Subcutaneous preadipocyte (primary cell): Measurements from ENCODE around the genes FAM3C, CADPS2, ASB15 and GRM8.

DNA sequence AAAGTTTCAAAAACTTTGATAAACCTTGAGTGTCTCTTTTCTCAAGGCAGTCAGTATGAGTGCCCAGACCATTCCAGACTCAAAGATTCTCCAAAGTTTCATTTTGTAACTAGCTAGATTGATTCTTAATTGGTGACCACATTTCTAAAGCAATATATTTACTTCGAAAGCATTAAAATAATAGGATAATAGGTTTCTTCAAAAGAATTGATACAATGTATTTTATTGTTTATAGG is 1.6 kb downstream of the CPED1 start:
- CAGE, long polyA plus RNA = no peak

DNA sequence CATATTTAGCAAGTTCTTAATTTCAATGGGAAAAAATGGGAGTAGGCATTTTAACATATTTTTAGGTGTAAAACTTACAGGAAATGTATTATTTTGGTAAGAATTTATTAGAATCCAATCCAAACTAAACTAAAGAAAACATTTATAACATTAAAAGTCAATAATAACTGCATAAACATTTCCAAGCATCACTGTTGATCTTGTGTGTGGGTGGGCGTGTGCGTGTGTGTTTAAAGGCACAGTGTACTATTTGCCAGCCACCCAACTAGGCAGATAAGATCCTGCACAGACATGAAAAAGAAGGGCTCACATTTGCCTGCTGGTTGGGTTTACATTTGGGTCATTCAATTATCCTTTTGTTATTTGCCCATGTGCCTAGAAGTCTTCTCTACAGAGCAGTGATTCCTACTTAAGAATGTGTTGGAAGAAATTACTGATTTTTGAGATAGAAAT is 31.0 kb upstream of the WNT16 start:
- CAGE, long polyA plus RNA = no peak

DNA sequence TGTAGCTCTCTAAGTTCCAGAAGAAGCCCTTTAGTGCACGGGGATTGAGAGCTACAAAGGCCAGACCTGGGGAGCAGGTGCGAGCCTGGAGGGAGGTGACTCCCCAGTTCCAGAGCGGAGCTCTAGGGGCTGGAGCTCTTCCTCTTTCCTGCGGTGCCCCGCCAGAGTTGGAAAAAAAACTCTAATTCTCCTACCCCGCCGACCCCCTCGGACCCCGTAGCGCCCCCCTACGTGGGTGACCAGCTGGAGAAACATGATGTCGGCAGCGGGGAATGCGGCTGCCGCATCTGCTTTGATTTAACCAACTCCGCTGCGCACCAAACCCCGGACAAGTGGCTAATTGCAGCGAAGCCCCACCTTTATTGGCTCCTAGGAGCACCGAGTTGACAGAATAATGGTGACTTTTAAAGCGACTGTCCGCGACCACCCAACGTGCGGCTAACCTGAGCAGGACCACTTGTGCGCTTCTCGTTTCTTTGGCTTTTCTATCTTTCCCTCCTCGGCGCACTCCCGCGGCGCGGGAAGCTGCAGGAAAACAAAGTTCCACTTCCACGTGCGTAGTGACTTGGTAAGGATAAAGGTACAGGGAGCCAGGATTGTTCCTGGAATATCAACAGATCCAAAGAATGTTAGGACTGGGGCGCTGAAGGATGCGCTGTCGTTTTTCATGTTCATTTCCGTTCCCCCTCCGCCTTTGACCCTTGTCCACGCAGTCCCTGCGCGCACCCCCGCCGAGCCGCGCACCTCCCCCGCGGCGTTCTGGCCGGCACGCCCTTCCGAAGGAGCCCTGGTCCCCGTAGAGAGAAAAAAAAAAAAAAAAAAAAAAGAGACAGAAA is 1.3 kb downstream of the WNT16 start:
- CAGE, long polyA plus RNA = no peak

DNA sequence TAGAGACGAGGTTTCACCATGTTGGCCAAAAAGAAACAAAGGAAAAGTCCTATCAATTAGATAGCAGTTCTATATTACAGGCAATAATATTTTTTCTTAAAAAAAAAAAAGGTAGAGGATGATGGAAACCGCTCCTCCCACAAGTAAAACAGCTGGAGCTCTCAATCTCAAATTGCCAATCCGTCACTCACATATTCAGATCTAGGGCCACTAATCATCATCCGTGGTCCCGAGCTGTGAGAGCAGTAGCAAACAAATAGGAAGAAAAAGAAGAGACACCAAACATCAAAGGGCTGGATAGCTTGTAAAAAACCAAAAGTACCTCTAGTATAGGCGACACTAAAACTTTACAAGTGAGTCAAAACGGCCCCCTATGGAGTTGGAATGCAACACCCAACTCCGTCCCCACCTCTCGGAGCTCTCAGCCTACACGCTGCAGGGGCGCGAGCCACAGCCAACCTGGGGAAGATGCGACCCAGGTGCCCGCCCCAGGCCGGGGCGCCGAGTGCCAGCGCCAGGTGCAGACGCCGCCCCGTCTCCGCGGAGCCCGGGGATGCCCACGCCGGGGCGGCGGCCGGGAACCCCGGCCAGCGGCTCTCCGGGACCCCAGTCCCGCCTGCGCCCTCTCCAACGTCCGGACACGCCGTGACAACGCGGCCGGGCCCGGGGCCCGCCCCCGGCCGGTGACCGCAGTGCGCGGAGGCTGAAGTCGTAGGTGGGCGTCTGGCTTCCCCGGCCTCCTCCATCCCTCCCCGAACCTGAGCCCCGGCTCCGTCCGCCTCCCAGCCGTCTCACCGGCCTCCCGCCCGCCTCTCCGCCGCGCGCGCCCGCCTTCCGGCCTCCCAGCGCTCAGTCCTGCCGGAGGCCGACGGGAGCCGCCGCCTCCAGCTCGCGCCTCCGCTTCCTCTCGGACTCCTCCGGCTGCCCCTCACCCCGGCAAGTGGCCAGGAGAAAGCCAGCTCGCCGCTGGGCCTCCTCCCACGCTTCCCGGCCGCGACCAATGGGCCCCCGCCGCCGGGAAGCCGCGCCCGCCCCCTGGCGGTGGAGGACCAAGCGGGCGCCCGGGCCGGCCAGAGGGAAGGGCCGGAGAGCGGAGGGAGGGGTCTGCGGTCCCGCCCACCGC is at the start of gene FAM3C:
TSS of gene FAM3C (minus strand) at position 942 of the 1,123 bp plus-strand sequence.
- CAGE, long polyA plus RNA = no peak

DNA sequence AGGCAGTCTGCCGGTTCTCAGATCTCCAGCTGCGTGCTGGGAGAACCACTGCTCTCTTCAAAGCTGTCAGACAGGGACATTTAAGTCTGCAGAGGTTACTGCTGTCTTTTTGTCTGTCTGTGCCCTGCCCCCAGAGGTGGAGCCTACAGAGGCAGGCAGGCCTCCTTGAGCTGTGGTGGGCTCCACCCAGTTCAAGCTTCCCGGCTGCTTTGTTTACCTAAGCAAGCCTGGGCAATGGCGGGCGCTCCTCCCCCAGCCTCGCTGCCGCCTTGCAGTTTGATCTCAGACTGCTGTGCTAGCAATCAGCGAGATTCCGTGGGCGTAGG is 20.3 kb downstream of the FEZF1 start:
- CAGE, long polyA plus RNA = no peak

- CAGE, long polyA plus RNA = no peak
These were observed 68.8 kb downstream of the CADPS2 start for GRCh38 chr7:122817392-122817922.

GRCh38 chr7:122828662-122829339 is 57.5 kb downstream of the CADPS2 start:
- CAGE, long polyA plus RNA = no peak

GRCh38 chr7:122886357-122887113 is at the start of gene CADPS2:
CADPS2 (minus strand) TSS chr7:122886460.
- CAGE, long polyA plus RNA = no peak

DNA sequence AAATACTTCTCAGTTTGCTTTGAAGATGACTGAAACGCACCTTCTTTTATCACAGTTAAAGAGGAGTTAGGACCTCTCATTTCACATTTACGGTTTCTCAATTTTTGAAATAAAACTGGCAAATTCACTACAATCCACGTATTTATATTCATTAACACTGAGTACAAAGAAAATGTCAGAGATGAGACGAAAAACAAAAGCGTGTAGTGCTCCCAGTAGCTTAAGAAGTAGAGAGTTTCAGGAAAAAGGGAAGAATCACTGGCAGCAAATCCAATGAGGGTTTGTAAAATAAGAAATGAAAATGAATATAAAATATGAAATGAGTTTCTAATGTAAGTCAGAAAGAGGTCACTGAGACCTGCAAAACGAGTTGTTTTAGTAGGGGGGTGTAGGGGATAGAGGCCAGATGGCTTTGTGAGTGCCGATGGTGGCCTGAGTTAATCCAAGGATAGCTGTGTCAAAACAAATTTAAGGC is 906 bp upstream of the ASB15 start:
- CAGE, long polyA plus RNA = no peak

- CAGE, long polyA plus RNA = no peak
These were observed at the start of gene ASB15 for GRCh38 chr7:123601329-123602090. ASB15 (plus strand) TSS chr7:123601821.

DNA sequence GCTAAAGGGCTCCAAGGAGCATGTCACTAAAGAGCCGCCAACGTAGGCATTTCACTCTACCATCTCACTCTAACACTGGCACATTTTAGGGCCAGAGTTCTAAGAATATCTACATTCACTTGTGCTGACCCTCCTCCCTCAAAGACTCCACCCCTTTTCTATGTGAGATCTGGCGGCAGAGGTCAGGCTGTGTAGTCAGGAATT is 18.0 kb downstream of the LMOD2 start:
- CAGE, long polyA plus RNA = no peak

GRCh38 chr7:123683070-123683825 is 27.6 kb downstream of the LMOD2 start:
- CAGE, long polyA plus RNA = no peak

DNA sequence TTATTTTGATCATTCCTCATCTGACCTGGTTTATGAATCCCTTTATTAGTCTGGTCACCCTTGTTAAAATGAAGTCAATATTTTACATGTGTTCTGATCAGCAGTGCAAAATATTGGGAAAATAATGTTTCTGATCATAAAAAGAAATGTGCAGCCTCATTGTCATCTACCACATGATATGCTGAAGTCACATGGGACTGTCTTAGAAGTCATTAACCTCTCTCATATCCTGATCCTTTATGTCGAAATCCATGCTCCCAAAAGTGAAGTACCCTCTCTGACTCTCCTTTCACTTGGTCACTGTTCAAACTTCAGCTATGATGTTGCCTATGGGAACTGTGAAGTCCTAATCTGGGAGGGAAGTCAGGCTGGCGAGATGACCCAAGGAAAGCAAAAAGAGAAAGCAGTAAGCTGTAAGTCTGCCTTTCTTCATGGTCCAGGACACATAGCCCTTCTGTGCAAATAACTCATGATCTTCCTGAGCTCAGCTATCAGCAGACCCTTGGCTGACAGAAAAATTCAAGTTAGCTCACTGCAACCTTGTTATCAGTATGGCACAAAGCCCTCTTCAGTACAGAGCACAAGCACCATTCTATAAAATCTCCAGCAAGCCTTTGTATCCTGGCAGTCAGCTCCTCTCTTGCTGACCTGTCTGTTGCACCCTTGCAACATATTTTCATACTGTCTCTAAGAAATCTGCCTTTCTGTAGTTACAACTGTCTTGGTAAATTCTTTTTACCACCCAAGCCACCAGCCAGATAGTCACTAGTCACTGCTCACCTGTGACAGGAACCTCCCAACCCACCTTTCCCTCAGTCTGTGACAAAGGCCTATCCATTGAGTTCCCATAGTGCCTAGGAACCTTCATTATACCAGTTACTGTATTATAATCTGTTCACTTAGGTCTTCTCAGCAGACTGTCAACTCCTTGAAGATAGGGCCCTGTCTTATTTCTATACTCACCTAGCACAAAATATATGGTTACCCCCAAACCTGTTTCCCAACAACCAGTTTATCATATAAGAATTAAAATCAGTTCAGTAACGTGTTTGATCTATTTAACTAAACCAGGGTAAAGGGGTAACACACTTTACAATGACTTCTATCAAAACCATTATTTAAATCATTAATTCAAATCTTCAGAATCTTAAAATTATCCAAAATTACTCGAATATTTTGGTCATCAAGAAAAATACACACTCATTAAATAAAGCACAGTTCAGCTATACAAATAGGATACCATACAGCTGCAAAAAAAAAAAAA is 29.3 kb downstream of the WASL start:
- CAGE, long polyA plus RNA = no peak

- CAGE, long polyA plus RNA = no peak
These were observed 1.7 kb downstream of the WASL start for GRCh38 chr7:123746996-123747587.

DNA sequence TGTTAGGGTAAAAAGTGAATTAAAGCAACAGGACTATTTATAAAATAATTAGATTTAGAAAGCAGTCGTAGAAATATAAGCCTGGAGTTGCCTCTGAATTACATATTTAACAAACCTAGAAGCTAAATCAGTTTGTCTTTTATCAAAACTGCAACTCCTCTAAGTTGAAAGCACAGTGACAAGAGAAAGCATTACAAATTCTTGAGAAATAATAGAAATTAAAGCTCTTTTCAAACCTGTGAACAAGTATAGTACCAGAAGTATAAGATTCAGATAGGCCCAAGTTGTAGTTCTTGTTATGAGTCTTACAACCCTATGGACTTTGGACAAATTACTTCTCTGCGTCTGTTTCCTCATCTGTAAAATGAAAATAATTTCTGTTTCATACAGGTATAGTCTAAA is 1.5 kb upstream of the WASL start:
- CAGE, long polyA plus RNA = no peak

DNA sequence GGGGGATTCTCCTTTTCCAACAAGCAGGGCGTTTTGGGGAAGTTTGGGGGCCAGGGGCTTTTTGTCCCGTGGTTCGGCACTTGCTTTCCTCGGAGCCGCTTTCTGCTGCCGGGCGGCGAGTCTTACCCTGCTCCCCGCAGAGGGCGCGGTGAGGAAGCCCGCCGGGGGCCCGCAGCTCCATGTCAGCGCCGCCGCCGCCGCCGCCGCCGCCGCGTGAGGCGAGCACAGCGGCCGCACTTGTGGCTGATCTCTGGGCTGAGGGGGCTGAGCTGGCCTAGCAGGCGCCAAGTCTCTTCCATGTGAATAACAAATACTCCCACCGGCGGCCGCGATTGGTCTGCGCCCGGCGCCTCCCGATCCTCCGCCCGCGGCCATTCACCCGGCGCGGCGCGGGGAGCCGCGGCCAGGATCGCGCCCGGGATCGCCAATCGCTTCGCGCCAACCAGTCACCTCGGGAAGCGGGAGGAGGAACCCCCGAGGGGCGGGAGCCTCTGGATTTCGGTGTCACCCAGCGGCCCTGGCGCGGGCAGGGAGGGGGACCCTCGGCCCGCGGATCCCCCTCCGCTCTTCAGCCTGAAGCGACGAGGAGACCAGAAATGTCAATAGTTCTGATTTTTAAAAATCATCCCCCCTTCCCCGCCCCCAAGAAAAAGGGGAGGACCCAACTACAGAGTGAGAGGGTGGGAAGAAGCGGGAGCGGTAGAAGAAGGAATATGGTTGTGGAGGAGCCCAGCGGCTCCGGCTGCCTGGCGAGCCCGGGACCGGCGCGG is at the start of gene GRM8:
TSS of gene GRM8 (minus strand) at position 271 of the 770 bp plus-strand sequence.
- CAGE, long polyA plus RNA = no peak

GRCh38 chr7:127388322-127389215 is 3.9 kb downstream of the ZNF800 start:
- CAGE, long polyA plus RNA = no peak

DNA sequence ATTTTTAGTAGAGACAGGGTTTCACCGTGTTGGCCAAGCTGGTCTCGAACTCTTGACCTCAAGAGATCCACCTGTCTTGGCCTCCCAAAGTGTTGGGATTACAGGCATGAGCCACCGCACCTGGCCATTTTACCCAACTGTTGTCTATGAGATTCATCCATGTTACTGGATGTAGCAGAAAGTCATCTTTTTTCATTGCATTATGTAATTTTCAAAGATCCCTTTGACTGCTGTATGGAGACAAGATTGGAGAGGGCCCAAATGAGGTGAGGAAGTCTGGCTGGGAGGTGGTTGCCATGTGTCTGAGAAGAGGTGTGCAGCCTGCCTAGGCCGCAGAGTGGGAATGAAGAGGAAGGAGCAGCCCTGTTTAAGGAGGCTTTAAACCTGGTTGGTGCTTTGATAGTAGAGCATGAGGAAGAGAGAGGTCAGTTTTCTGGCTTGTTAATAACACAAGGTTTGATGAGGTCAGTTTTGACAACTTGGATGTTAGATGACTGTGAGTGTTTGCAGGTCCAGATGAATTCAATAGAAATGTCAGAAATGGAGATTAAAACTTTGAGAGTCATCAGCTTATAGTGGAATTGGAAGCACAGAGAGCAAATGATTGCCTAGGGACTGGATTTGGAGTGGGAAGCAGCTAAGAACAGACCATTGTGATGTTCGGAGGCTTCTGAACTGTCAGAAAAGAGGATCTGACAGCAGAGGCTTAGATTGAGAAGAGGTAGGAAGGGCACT is 58.3 kb downstream of the LRRC4 start:
- CAGE, long polyA plus RNA = no peak

DNA sequence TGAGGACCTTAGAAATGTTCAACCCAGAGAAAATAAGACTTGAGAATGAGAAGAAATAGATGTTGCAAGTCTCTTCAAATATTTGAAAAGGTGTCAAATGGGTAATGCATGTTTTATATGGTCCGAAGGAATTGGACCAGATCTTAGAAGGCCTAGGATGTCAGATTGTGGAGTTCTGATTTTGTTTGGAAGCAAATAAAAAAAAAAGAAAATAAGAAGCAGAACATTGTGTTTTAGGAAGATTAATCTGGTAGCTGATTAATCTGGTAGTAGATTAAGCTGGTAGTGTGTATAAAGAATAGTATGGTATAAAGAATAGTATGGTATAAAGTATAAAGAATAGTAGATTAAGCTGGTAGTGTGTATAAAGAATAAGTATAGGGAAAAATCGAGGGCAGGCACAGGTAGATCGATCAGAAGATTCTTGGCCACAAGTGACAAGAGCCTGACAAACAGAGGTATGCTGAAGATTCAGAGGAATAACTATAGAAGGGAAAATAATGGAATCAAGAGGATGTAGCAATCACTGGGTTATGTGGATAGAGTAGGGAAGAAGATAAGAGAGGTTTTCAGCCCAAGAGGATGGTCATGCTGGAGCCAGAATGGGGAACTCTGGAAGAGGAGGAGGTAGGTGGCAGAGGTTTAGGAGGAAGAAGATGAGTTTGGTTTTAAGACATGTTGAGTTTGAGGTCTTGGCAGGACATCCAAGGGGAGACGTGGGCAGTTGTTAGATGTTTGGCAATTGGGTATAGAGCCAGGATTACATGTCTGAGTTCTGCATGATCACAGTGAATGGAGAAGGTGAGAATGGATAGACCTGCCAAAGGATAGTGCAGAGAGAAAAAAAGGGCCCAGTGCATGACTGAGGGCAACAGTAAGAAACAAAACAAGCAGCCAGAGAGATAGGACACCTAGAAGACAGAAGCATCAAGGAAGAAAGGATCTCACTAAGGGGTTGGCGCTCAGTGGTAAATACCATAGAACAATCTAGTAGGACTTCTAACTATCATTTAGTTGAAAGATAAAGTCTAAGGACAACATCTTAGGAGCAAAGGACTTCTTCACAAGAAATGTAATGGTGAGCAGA is 53.6 kb downstream of the LRRC4 start:
- CAGE, long polyA plus RNA = no peak

DNA sequence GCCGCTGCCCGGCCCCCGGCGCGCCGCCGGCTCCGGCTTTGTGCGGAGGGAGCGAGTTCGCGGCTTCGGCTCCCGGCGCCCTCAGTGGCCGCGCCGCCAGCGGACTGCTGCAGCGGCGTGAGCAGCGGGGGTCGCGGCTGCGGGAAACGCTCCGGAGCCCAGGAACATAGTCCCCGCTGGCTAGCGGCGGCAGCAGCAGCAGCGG is 453 bp upstream of the LRRC4 start:
- CAGE, long polyA plus RNA = no peak